ENCODE data around the gene SNPH.

- RRBS, result 69% methylated on average over 4 of the region's 37 CpGs
CAGE:
- cytosol, long polyA plus RNA, result no peak
- long polyA plus RNA, result no peak
- nucleus, long polyA plus RNA, result no peak
These were observed 12.4 kb upstream of the DEFB126 start for GRCh38 chr20:129853-130526.

GRCh38 chr20:326515-327218 lies 1.3 kb downstream of the SOX12 start:
- RRBS, result 2% methylated on average over 14 of the region's 61 CpGs
CAGE:
- cytosol, long polyA plus RNA, result no peak
- long polyA plus RNA, result start-site peak on the minus strand at chr20:327007-327103, 16 and 8 reads in 2 replicates
- nucleus, long polyA plus RNA, result no peak

DNA sequence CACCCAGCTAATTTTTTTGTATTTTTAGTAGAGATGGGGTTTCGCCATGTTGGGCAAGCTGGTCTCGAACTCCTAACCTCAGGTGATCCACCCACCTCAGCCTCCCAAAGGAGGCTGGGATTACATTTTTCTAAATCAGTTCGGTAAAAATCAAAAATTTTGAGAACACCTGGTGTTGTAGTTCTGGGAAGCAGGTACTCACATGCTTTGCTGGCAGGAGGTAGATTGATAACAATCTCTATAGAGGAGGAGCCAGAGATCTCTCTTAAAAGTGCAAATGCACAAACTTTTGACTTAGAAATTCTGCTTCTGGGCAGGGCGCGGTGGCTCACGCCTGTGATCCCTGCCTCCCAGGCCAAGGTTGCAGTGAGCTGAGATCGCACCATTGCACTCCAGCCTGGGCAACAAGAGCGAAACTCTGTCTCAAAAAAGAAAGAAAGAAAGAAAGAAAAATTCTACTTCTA lies 14.6 kb upstream of the TRIB3 start:
- RRBS, result no CpG with 5 or more reads among the region's 8 CpGs
CAGE:
- cytosol, long polyA plus RNA, result no peak
- long polyA plus RNA, result no peak
- nucleus, long polyA plus RNA, result no peak

DNA sequence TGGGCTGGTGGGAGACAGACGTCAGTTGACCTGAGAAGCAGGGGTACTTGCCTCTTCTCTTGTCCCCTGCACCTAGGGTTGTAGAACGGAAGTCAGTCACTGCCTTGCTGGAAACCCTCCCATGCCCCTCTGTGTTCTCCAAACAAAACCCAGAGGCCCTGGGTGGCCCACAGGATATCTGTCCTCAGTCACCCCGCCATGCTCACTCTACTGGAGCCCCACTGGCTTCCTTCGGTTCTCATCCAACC lies 868 bp downstream of the RBCK1 start:
- RRBS, result no CpG with 5 or more reads among the region's 4 CpGs
CAGE:
- cytosol, long polyA plus RNA, result no peak
- long polyA plus RNA, result no peak
- nucleus, long polyA plus RNA, result no peak

DNA sequence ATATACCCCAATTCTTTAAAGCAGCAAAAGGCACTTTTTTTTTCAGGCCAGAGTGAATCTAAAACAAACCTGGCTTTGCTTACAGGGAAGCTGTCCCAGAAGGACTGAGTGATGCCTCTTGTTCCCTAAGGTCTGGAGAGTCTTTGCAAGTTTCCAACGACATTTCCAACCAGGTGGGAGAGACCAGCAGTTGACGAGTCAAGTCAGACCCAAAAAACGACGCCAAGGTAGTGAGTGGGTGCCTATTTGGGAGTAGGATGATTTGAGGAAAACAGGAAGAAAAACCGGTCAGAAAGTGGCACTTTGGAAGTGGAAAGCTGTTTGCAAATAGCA lies 25.0 kb downstream of the TBC1D20 start:
- RRBS, result no CpG with 5 or more reads among the region's 5 CpGs
CAGE:
- cytosol, long polyA plus RNA, result no peak
- long polyA plus RNA, result no peak
- nucleus, long polyA plus RNA, result no peak

DNA sequence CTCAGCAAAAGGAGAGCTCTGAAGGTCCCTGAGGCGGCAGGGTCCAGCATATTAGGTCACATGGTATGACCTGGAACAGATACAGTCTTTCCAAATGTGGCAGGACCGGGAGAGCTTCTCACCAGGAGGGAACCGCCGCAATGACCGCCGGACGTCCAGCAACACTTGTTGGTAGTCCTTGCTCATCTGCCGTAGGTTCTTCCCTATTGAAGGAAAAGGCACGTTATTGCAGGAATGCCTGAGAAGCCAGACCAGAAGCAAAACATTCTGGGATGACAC lies 17.5 kb downstream of the TBC1D20 start:
- RRBS, result no CpG with 5 or more reads among the region's 9 CpGs
CAGE:
- cytosol, long polyA plus RNA, result no peak
- long polyA plus RNA, result no peak
- nucleus, long polyA plus RNA, result no peak

- RRBS, result no CpG with 5 or more reads among the region's 10 CpGs
CAGE:
- cytosol, long polyA plus RNA, result no peak
- long polyA plus RNA, result no peak
- nucleus, long polyA plus RNA, result no peak
These were observed 21.2 kb upstream of the TBC1D20 start for GRCh38 chr20:483564-483984.

GRCh38 chr20:595381-596017 lies 14.6 kb downstream of the TCF15 start:
- RRBS, result no CpG with 5 or more reads among the region's 14 CpGs
CAGE:
- cytosol, long polyA plus RNA, result no peak
- long polyA plus RNA, result no peak
- nucleus, long polyA plus RNA, result no peak

GRCh38 chr20:973604-974347 lies 28.3 kb downstream of the RSPO4 start:
- RRBS, result no CpG with 5 or more reads among the region's 9 CpGs
CAGE:
- cytosol, long polyA plus RNA, result no peak
- long polyA plus RNA, result no peak
- nucleus, long polyA plus RNA, result no peak

- RRBS, result no CpG with 5 or more reads among the region's 4 CpGs
CAGE:
- cytosol, long polyA plus RNA, result no peak
- long polyA plus RNA, result no peak
- nucleus, long polyA plus RNA, result no peak
These were observed 12.5 kb upstream of the PSMF1 start for GRCh38 chr20:1105990-1106253.

- RRBS, result 3% methylated on average over 35 of the region's 71 CpGs
CAGE:
- cytosol, long polyA plus RNA, result no peak
- long polyA plus RNA, result no peak
- nucleus, long polyA plus RNA, result no peak
These were observed at the start of gene SNPH for GRCh38 chr20:1266003-1267024. SNPH (plus strand) TSS chr20:1266294.

GRCh38 chr20:1267050-1267597 lies 1.0 kb downstream of the SNPH start:
- RRBS, result 50% methylated on average over 2 of the region's 9 CpGs
CAGE:
- cytosol, long polyA plus RNA, result no peak
- long polyA plus RNA, result no peak
- nucleus, long polyA plus RNA, result no peak

- RRBS, result no CpG with 5 or more reads among the region's 4 CpGs
CAGE:
- cytosol, long polyA plus RNA, result start-site peak on the minus strand at chr20:1370052-1370063, 491 and 552 reads in 2 replicates
- long polyA plus RNA, result start-site peak on the minus strand at chr20:1370057-1370065, 365 and 324 reads in 2 replicates
- nucleus, long polyA plus RNA, result no peak
These were observed 23.2 kb downstream of the FKBP1A start for GRCh38 chr20:1369657-1370148.

- RRBS, result no CpG with 5 or more reads among the region's 1 CpG
CAGE:
- cytosol, long polyA plus RNA, result no peak
- long polyA plus RNA, result no peak
- nucleus, long polyA plus RNA, result no peak
These were observed 4.7 kb upstream of the FKBP1A start for GRCh38 chr20:1397653-1397852.

GRCh38 chr20:1891966-1893033 lies 2.9 kb upstream of the SIRPA start:
- RRBS, result no CpG with 5 or more reads among the region's 15 CpGs
CAGE:
- cytosol, long polyA plus RNA, result no peak
- long polyA plus RNA, result no peak
- nucleus, long polyA plus RNA, result no peak

DNA sequence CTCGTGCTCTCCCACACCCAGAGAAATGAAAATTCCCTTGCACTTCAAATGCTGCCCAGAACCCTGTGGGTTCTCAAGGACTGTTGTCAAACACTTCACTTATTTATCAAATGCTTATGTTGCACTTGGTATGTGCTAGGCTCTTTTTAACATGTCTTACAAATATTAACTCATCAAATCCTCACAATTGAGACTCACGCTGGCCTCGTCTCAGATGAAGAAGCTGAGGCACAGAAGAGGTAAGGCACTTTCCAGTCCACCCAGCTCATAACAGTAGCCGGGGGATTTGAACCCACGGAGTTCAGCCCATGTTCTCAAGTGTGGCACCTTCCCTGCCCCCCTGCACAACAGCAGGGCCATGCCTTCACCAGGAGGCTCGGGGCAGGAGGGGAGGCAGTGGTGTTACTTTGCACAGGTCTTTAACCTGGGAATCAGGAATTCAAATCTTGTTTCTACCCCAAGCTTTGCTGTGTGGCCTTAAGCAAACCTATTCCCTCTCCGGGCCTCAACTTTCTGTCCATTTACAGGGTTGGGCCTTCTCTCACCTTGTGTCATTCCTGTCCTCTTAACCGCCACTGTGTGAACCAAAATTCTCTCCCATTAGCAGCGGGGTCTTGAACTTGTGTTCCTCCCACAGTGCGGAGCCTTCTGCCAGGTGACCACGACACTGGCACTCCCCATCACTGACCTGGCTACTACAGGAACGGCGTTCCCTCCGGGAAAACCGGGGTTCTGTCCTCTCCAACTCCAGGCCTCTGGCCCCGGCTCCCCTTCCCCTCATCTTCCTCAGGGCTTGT lies 2.0 kb upstream of the SIRPA start:
- RRBS, result 13% methylated on average over 1 of the region's 16 CpGs
CAGE:
- cytosol, long polyA plus RNA, result no peak
- long polyA plus RNA, result no peak
- nucleus, long polyA plus RNA, result no peak

- RRBS, result no CpG with 5 or more reads among the region's 55 CpGs
CAGE:
- cytosol, long polyA plus RNA, result no peak
- long polyA plus RNA, result no peak
- nucleus, long polyA plus RNA, result no peak
These were observed 46.9 kb downstream of the PDYN start for GRCh38 chr20:1946573-1947681.

- RRBS, result no CpG with 5 or more reads among the region's 1 CpG
CAGE:
- cytosol, long polyA plus RNA, result no peak
- long polyA plus RNA, result no peak
- nucleus, long polyA plus RNA, result no peak
These were observed 38.0 kb upstream of the PDYN start for GRCh38 chr20:2031943-2032170.

- RRBS, result 1% methylated on average over 33 of the region's 99 CpGs
CAGE:
- cytosol, long polyA plus RNA, result no peak
- long polyA plus RNA, result no peak
- nucleus, long polyA plus RNA, result no peak
These were observed 1.2 kb downstream of the STK35 start for GRCh38 chr20:2102492-2103557.

DNA sequence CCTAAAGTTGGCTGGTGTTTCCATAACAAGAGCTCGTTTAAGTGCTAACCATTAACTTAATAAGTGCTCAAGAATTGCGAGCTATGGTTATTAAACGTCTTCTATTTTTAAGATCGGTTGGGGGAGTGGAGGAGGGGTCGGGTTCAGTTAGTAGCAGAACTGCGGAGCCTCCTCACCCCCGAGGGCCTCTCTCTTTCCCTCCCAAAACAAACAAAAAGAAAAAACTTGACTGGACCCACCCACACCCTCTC lies 1.9 kb downstream of the STK35 start:
- RRBS, result no CpG with 5 or more reads among the region's 7 CpGs
CAGE:
- cytosol, long polyA plus RNA, result no peak
- long polyA plus RNA, result no peak
- nucleus, long polyA plus RNA, result no peak